LUHMES (cell line): ENCODE measurements around a stretch of chr1.

DNA sequence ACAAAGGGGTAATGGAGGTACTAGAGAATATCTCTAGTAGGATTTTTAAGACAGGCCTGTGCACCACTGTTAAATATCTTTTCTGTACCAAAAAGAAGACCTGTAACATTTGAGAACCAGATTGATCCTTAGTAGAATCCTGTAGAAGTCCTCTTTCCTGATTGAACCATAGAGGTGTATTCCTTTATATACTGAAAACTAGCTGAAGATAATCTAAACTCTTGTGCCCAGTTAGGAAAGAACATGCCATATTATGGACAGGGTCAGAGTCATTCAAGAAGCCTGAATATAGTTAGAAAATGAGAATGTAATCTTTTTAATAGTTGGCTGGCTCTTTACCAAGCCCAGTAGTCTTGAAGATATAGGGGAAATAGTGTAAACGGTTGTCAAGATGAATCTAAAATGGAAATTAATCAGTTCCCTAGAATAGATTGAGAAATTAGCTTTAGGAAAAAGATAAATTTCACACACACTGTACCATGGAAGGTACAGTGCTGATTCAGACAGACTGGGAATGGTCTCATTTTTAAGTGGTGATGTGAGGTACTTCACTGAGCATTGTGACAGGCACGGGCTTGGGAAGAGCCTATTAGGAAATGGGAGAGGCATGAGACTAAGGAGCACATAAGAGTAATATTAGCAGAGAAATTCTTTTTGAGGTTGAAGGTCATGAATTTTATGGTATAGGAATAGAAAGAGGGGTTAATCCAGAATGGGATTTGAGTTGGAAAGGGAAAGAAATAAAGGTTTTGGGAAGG is 115.4 kb upstream of the FBXO28 start:
- PRO-cap = no peak

GRCh38 chr1:224256663-224257251 is 73.2 kb downstream of the NVL start:
- PRO-cap = no peak

- PRO-cap = no peak
Observed at GRCh38 chr1:224422463-224422862, 12.1 kb downstream of the WDR26 start.

DNA sequence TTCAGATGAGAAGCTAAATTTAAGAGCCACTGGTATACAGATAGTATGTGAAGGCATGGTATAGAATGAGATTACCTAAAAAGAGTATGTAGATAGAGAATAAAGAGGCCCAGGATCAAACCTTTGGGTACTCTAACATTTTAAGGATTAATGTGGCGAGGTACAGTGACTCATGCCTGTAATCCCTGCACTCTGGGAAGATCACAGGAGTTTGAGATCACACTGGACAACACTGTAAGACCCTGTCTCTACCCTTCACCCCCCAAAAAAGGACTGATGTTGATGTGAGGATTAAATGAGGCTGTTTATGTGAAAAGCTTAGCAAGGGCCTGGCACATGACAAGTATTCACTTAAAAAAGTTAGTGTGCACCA is 10.8 kb downstream of the WDR26 start:
- PRO-cap = no peak

DNA sequence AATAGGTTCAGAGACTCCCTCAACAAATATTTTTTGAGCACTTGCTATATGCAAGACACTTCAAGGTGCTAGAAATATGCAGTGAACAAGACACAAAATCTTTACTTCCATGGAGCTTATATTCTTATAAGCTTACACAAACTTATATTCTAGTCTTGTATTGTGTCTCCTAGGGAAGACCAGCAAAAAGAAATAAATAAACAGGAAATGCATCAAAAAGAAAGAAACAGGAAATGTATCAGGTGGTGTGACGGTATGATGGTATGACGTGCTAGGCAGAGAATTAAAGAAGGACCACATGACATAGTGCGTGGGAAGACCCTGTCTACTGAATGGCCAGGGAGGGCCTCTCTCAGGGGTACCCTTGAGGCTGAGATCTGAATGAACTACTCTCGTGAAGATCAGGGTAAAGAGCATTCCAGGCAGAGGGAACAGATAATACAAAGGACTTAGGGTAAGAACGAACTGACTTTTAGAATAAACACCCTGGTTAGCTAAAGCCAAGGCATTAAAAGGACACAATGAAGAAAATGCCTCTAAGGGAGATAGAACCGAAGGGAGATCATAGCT is 15.6 kb upstream of the WDR26 start:
- PRO-cap = no peak

- PRO-cap = no peak
Observed at GRCh38 chr1:225444850-225445332, 17.1 kb upstream of the LBR start.

DNA sequence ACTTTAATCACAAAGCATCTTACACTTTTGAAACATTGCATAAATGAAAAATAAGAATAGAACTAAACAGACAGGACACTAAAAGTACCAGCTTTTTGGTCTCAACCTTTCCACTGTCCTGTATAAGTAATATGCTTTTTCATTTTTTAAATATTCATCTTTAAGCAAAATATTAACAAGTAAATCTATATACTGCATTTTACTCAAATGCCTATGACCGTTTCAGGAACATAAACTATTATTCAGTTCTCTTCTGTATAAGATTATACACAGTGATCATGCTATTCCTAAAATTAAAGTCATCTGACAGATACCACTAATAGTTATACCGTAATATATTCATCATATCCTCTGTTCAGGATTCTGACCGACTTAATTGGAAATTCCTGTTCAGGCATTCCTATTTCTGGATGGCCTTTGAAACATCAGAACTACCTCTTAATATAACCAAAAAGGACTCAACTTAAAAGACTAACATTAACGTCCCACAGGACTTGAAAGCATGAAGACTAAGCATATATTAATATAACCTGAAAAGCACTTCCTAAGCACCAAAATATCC is 3.3 kb downstream of the ENAH start:
- PRO-cap = no peak

DNA sequence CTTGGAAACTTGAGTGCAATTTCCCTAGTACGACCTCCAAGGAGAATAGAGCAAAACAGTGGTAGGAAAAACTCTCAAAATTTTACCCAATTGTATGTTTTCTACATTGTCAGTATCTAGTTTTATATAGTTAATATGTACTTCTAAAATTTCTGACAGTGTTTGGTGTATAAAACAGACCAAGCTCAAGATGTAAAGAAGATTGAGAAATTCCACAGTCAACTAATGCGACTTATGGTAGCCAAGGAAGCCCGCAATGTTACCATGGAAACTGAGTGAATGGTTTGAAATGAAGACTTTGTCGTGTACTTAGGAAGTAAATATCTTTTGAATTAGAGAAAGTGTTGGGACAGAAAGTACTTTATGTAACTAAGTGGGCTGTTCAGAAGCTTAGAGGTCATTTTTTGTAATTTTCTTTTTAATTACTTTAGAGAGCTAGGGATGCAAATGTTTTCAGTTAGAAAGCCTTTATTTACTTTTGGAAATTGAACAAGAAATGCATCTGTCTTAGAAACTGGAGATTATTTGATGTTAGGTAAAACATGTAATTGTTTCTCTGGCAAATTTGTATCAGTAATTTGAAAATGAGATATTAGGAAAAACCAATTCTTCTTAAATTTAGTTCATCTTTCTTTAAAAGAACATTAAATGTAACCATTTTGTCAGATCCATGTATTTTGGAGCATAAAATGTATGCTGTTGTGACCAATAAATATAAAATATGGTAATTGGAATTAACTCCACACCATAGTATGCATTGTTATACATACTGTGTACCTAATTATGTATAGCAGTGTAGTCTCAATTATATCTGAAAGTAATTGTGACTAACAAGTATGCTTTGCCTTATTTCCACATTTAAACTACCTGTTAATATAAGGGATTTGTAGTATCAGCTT is 11.7 kb downstream of the SRP9 start:
- PRO-cap = no peak

DNA sequence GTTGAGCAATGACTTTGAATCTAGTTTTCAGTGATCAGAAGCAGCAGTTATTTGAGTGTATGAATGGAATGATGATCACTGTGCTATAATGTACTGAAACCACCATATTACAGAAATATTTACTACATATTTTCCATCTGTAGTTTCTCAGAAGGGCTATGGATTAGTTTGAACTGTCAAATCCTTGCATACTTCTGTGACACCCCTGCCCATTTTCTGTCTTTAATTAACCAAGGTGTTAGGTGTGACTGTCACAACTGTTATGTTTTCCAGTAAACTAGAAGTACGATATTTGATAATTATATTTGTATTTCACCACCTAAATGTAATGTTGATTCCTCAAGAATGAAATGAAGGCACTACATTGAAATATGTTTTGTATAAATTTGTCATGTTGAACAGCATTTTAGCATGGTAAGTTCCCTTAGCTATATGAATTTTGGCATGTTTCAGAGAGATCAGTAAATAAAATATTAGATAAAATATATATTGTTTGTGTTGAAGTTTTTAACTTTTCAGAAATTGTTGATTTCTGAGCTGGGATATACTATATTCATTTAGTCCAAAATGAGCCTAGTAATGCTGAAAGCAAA is 12.4 kb downstream of the SRP9 start:
- PRO-cap = no peak

GRCh38 chr1:225811602-225812563 is 2.0 kb downstream of the EPHX1 start:
- PRO-cap = no peak

DNA sequence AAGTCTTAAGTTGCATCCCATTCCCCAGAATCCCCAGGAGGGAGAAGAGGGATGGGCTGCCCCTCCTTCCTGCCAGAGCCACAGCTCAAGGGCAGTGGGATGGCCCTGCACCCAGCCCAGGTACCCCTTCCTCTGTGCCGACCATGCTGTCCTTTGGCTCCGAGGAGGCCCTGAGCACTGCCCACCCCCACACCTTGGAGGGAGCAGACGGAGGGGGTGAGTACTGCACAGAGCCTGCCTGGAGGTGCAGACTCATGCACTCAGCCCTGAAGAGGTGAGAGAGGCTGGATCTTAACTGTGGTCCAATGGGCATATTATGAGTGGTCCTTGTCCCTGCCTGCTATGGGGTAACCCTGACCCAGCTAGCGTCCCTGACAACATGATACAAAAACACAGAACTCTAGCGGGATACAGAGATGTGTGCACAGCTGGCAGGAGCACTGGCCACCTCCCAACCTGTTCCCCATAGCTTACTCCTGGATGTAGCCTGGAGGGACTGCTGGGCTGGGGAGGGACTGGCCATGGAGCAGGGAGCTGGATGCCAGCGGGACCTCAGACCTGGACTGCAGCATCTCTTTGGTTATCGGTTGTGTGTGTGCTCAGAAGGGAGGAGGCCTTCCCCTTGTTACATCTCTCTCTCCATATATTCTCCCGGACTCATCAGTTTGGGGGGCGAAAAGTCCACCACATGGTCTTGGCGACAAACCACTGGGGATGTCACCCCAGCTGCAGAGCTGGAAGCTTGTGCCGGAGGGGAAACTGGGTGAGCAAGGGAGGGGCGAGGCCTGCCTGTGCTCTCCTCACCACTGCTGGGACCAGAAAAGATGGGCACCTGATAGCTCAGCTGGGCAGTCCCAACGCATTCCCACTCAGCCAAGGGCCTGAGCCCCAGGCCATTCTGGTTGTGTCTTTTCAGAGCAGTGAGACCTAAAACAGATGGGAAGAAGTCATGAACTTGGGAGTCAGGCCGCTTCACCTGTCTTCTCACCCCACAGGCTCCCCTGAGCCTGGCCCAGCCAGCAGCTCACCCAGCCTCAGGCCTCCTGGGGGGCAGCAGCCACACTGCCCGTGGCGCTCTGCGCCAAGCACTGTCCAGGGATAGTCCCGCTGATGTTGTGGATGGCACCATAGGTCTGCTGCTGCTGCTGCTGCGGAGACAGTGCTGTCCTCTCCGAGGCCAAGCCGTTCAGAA is 35.8 kb downstream of the TMEM63A start:
- PRO-cap = no peak

- PRO-cap = no peak
Observed at GRCh38 chr1:225887468-225888060, 1.4 kb downstream of the LEFTY1 start.

DNA sequence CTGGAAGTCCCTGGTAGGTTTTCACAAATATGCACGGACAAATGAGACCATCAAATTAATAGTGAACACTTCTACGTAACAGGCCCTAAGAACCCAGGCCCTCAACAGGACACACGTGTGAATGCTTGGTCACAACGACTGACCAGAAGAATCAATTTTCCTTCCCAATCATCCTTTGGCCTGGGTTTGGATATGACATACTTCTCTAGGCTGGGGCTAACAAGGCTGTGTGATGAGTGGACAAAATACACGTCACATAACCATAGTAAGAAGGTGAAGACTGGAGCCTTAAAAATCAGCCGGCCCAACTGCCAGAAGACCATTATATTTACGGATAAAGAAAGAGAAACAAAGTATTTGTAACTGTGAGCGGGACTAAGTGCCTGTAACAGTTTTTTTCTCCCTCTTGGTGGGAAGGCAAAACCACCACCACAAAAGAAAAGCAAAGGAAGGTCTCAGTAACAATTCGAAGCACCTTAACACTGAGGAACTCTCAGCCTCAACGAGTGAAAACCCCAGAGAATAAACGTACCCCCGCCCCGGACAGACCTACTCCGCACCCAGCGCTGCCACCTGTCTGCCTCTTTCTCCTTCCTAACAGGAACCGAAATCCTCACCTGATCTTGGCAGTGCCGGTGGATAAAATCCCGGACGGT is 439 bp downstream of the SDE2 start:
- PRO-cap = no peak

GRCh38 chr1:226000308-226000742 is 1.2 kb upstream of the SDE2 start:
- PRO-cap = no peak

GRCh38 chr1:226061741-226062594 is 548 bp upstream of the H3-3A start:
- PRO-cap = bidirectional peak, plus-strand start at chr1:226061830, minus-strand start at chr1:226061795; bidirectional peak, plus-strand start at chr1:226062264, minus-strand start at chr1:226062095; bidirectional peak, plus-strand start at chr1:226062720, minus-strand start at chr1:226062526

- PRO-cap = no peak
Observed at GRCh38 chr1:226369091-226369624, 38.7 kb downstream of the PARP1 start.

GRCh38 chr1:226632244-226633599 is 84.2 kb downstream of the STUM start:
- PRO-cap = no peak

DNA sequence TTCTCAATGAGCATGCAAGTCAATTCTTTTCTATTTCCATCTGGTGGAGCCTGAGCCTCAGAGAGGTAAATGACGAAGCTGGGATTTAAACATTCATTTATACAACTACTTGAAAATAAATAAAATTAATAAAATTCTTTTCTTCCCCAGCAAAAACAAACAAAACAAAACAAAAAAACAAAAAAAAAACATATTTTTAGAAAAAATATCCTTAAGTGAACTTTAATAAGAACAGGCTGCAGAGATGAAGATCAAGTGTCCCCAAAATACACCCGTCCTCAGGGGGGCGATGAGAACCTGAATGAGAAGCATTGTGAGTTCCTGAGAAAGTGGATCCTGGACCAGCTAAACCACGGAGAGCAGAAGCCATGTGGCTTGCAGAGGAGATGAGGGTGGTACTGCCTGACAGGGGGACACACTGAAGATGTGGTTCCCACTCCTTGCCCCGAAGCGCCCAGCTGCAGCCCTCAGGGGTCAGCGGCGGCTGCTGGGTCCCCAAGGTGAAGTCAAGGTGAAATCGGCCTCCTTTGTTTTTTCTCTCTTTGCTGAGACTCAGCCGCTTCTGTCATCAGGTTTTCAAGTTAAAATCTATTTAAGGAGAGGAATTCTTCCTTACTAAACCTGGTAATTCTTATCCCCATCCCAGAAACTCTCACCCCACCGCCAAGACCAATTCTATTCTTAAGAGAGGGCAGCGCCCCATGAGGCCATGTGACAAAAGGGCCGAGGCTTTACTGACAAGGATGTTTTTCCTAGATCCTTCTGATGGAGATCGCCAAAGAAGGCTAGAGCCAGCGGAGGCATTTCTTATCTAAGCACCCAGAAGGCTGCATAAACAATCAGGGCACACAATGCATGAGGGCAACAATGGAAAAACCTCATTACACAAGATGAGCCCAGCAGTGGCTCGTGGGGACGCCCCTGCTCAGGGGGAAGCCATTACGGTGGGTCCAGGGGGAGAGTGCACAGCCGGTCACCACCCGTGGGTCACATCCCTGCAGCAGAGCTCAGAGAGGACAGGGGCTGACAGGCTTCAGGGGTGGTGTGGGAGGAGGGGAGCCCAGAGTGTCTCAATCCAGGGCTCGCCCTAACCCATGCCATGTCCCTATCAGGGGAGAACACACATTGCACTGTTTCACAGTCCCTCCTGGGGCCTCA is 89.0 kb downstream of the ITPKB start:
- PRO-cap = no peak

DNA sequence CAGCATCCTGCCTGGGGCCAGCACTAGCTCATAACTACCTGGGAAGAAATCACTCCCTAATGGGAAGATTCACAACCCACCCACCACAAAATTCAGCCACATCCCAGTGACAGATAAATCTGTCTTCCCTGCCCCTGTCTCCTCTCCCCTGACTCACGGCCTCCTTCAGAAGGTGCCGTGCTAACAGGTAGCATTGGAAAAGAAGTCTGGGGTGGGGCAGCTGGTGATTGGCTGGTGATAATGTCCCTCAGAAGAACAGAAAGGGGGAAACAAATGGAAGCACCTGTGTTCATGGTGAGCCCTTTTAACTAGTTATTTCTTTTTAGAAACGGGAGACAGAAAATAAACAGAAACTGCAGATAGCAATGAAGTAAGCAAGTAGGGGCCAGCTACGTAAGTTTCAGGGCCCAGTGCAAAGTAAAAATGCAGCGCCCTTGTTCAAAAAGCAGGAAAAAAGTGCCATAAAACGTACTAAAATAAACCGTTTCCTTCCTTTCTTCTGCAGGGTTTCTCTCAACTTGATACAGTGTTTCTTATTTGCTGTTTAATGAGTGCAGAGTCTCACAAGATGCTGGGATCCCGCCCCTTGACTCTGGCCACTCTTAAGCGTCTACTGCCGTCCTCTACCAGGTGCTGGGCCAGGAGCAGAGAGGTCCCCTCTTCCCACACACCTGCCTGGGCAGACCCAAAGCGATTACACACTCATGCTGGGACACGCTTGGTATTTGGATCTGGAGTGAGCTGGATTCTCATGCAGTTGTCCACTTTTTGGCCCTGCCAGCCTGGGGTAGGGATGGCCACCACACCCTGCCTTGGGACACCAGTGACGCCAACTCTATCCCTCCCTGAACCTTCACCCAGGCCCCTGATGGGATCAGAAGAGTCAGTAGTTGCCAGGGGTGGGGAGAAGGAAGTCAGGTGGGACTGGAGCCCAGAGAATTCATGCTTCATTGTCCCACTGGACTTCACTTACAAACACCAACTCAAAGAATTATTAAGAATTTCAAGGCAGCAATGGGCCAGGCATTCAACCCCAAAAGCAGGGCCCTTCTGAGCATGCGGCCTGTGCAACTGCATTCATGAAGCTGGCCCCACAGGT is 28.8 kb downstream of the ITPKB start:
- PRO-cap = no peak

DNA sequence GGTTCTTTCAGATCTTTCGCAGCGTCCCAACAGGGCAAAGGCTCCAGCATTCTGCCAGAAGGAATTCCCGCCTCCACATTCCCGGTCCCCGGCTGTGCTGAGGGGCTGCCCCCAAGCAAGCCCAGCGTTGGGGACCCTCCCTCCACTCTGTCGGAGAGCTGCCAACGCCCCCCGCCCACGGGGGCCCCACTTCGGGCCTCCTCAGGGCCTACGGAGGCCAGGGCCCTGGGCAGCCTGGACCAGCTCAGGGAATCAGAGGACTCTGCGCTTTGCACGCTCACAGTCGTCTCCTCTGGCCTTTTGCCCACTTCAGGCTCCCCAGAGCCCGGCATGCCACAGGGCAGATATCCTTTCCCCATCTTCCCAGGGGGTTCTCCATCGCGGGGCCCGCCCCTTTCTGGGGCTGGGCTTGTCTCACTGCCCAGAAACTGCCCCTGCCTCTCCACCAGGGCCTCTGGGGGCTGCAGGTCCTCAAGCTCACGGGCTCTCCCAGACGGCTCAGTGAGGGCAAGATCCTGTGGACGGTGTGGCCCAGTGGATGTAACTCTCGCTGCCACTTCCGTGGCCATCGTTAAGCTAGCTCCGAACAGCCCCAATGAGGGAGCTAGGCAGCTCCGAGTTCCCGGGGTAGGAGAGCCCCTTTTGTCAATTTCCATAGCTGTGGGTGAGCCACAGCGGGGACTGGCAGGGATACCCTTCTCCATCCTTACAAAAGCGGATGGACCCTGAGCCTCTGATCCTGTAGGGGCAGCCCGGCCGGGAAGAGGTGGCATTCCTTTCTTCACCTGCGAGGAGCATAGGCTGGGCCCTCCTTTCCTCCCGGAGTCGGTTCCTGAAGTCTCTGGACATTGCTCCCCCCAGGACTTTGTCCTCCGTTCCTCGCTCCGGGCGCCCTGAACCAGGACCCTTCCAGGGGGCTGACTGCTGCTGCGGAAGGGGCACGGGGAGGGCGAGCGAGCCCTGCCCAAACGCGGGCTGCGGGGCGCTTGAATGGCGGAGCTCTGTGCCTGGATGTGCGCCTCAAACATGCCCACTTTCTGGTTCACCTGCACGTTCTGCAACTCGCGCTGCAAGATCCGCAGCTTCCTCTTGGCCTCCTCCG is 2.7 kb downstream of the ITPKB start:
- PRO-cap = no peak